ENCODE results near the genes C1QBP, MED31, TEKT1 and ALOX12.

DNA sequence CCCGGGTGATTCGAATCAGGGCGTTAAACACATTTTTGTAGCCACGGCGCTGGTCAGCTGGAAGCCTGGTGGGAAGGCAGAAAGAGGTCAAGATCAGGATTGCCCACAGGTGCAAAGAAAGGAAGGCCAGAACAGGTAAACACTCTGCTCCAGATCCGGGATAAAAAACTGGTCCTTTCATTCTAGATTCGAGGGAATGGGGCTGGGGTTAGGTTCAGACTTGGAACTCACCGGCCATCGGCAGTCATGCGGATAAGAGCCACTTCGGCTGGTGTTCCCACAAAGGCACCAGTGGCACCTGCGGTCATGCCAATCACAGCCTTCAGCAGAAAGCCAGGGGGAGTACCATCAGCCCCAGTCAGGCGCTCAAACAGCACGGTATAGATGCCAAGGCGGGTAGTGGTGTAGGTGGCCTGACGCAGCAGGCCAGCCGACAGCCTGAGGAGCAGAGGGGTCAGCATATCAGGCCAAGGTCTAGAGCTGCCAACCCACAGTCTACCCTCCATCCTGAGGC, 1.3 kb downstream of the SLC25A11 start:
- PRO-cap: no peak
- RAMPAGE, long total RNA: no peak

GRCh38 chr17:5003164-5004313, 5.8 kb downstream of the KIF1C start:
- PRO-cap: no peak
- RAMPAGE, long total RNA: no peak

- PRO-cap: no peak
- RAMPAGE, long total RNA: no peak
Observed at GRCh38 chr17:5283553-5283872, 1.4 kb downstream of the RABEP1 start.

GRCh38 chr17:5373029-5373502, 46.4 kb downstream of the NUP88 start:
- PRO-cap: no peak
- RAMPAGE, long total RNA: no peak

DNA sequence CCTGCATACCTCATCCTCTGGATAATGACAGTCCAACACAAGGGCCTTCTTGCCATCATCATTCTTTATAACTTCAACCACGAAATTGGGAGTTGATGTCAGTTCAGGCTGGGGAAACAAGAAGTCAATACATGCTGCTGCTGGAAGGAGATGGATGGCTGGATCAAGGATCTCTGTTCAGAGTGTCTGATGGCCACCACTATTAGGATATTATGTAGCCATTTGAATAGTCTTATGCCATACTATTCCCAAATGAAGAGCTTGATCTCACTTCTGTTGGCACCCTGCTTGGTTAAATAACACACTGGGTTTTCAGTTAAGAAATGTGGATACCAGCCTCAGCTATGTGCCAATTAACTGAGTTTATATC, 5.3 kb downstream of the C1QBP start:
- PRO-cap: no peak
- RAMPAGE, long total RNA: no peak

DNA sequence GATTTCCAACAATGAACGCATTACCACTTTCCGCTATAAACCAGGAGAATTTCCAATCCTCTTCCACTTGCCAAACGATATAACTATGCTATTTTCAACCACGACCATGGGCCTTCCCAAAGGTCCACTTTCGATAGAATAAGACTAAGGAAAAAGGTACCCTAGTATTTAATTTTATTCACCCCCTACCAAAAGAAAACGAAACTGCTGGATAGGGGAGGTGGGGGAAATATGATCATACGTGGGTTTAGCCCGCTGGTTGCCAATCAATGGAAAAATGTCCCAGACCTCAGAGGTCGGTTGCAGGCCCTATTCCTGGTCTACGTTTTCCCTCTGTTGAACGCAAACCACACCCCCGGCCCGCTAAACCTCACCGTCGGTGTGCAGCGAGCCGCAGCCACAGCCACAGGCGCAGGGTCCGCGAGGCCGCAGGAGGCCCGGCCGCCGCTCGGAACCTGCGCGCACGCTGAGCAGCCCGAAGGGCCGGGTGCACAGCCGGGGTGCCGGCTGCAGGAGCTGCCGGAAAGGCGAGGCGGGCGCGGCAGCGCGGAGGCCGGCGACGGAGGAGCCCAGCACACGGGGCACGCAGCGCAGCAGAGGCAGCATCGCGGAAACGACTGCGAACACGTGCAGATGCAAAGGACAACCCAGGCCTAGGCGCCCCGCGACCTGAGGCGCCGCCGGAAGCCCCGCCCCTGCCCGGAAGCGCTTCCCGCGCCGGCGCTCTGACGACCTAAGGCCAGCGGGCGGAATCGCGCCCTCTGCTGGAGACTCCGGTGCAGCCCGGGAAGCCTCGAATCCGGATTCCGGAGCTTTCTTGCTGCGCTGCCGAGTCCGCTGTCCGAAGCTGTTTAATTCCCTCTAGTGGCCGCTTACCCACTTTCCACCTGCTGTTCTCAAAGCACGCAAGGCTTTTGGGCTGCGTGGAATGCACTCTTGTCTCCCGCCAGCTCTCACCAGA, at the start of gene C1QBP:
Gene C1QBP (minus strand): TSS at position 688 of the 961 bp plus-strand sequence.
- PRO-cap: bidirectional peak, plus-strand start at position 796 of the sequence, minus-strand start at position 697 of the sequence
- RAMPAGE, long total RNA: no peak

DNA sequence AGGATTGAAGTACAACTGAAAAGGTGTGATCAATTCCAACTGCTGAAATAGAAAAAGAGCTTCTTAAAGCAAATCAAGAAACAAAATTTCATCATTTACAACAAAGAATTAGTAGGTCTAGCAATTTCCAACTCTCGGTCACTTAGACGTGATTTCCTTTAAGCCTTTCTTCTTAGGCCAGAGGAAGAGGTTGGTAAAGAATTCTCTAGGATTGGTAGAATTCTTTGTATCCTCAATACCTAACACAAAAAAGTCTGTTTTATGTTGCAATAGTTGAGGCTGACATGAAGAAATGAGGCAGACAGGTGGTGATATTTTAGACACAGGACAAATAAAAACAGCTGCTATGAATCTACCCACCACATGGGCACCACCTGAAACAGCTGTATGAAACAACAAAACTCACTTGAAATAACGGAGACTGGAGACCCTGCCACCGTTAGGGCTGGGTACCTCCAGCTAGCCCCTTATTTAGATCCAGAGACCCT, 759 bp downstream of the DERL2 start:
- PRO-cap: no peak
- RAMPAGE, long total RNA: no peak

- PRO-cap: unidirectional peak, plus-strand start at chr17:5527046
- RAMPAGE, long total RNA: no peak
Observed at GRCh38 chr17:5526554-5527215, 25.9 kb upstream of the ENSG00000286190 start.

DNA sequence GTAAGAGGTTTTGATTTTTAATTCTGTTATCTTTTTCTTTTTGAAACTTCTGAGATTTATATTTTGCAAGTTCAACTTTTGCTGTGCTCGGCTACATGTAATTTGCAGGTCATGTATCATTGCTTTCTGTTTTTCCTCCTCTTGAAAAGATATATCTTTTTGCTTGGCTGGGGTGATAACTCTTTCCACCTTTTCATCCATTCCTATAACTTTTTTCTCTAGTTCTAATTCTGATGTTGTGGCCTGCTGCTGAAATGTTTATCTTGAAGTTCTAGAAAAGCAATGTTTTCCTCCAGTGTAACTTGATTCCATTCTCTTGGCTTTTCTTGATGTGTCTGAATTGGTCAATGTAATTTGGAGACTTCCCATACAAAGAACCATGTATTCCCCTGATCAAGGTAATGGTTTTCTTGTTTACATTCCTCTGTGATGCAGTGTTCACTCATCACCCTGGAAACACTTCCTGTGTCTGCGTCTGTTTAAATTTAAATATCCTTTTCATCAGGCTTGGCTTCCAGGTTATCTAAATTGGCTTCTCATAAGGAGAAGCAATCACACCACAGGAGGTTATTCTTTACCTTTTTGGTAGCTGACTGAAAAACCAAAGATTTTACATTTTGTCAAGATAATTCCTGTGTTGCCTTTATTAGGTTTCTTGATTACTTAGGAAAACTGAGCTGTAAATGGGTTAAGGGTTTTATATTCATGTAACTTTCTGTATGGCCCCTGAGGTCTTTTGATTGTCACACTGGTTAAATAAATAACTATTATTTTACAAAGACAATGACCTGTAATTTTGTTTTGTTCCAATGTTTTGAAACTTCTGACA, 237.3 kb upstream of the WSCD1 start:
- PRO-cap: no peak
- RAMPAGE, long total RNA: no peak

DNA sequence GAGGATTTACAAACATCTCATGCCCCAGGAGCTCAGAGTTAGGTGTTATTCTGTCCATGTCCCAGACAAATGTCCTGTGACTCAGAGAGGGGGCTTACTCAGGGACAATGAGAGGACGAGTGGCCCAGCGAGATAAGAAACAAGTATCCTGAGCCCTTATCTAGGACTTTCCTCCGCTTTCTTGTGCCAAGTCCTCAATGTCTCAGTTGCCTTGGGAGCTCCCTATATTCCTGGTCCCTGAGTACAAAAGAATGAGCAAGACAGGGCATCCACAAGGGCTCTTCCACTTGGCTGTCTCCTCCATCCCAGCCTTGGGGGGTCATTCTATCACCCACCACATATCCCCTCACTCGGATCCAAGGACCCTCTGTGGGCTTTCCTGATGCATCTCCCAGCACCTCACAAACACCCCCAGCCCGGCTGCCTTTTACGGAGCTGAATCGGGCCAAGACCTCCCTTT, 121.3 kb downstream of the WSCD1 start:
- PRO-cap: no peak
- RAMPAGE, long total RNA: no peak

DNA sequence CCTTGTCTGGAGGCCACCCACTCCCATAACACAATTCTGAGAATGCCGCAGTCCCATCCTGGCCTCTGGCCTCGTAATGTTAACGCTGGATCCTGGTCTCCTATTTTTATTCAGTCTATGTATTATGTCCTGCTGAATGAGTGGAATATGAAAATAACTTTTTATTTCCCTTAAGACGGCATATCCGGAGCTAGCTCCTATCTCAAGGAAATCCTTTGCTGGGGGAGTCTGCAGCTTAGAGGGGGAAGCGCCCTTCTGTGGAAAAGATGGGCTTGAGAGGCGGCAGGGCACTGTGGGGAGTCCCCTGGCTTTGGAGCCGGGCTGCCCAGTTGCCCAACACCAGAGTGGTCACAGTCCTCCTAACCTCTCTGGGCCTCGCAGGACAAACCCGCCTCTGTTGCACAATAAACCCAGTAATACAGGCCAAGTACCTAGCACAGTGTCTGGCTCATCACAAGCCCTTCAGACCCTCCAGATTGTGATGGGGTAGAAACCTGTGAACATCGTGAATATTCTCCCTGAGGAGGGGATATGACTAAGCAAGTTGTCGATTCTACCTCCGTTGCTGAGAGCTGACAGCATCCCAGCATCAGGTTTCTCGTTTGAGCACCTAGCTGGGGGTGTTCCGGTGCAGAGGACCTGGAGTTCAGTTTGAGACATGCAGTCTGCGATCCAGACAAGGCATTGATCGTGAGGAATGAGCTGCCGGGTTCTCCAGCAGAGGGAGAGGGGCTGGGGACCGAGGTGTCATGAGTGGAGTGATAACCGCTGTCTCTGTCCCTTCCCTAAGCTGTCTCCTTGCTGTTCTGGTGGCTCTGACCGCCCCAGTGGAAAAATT, 161.7 kb downstream of the WSCD1 start:
- PRO-cap: no peak
- RAMPAGE, long total RNA: no peak

DNA sequence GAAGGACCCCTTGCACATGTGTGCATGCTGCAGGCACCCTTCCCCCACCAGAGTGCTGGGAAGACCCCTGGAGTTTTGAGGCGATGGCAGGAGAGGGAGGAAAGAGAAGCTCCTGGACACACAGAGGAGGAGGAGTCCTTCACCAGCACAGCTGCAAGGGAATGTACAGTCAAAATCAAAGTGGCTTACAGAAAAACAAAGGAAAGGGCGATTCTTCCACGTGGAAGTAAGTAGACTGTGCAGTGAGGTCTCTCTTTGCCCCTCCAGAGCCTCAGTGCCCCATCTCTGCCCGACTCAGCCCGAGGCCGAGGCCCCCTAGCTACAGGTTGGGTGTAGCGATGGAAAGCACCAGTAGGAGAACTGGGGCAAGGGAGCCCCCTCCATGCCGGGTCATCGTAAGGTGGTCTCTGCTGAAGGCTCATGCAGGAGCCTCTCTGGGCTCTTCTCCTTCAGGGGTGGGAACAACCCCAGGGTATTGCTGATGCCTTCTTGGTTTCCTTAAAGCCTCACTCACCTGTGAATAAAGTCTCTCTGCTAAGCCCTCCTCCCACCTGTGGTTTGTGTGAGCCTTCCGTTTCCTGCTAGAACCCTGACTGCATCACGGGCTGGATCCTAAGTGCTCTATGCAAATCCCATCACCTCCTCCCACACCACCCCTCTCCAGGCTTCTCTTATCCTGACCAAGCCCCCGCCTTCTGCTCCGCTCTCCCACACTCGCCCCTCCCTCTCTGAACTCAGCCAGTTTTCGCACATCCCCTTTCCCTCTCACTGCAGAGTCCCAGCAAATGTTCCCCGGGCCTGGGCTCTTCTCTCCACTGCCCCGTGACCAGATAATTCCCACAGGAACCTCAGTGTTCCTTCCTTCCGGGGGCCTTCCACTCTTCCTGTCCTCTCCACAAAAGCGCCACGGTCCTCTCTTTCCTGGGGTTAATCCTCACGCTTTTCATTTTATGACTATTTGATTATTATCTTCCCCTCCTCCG, 51.7 kb downstream of the PIMREG start:
- PRO-cap: no peak
- RAMPAGE, long total RNA: no peak

GRCh38 chr17:6557023-6557622, 768 bp upstream of the PITPNM3 start:
- PRO-cap: no peak
- RAMPAGE, long total RNA: no peak

DNA sequence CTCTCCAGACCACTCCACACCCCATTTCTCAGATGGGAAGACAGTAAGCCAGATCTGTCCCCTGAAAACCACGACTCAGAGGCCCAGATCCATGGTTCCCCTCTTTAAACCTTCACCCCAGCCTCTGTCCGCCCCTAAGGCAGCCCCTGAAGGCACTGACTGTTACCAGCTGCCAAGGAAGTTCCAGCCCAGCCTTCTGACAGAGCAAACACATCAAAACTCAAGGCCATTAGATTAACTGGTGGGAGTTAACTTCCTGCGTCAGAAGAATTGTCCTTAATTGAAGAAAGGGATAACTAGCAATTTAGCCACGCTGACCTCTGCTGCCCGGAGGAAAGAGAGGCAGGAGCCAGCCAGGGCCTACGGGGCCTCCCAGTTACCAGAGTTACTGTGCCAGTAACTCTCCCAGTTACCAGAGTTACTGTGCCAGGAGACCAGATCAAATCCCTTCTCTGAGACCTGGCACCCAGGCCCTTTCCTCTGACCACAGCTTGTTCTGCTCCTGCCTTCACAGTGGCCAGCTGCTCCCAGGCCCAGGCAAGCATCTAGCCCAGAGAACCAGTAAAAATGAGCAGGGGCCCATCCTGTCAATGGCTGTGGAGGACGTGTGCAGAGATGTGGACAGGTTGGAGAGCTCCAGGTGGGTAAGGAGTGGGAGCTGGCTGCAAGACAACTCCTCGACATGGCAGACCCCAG, 2.6 kb upstream of the PITPNM3 start:
- PRO-cap: no peak
- RAMPAGE, long total RNA: no peak

- PRO-cap: bidirectional peak, plus-strand start at chr17:6651759, minus-strand start at chr17:6651574
- RAMPAGE, long total RNA: start-site peak on the minus strand at chr17:6651579-6651605, 197 and 121 reads in 2 replicates
Observed at GRCh38 chr17:6651086-6652047, at the start of gene MED31. MED31 (minus strand) TSS chr17:6651605.

DNA sequence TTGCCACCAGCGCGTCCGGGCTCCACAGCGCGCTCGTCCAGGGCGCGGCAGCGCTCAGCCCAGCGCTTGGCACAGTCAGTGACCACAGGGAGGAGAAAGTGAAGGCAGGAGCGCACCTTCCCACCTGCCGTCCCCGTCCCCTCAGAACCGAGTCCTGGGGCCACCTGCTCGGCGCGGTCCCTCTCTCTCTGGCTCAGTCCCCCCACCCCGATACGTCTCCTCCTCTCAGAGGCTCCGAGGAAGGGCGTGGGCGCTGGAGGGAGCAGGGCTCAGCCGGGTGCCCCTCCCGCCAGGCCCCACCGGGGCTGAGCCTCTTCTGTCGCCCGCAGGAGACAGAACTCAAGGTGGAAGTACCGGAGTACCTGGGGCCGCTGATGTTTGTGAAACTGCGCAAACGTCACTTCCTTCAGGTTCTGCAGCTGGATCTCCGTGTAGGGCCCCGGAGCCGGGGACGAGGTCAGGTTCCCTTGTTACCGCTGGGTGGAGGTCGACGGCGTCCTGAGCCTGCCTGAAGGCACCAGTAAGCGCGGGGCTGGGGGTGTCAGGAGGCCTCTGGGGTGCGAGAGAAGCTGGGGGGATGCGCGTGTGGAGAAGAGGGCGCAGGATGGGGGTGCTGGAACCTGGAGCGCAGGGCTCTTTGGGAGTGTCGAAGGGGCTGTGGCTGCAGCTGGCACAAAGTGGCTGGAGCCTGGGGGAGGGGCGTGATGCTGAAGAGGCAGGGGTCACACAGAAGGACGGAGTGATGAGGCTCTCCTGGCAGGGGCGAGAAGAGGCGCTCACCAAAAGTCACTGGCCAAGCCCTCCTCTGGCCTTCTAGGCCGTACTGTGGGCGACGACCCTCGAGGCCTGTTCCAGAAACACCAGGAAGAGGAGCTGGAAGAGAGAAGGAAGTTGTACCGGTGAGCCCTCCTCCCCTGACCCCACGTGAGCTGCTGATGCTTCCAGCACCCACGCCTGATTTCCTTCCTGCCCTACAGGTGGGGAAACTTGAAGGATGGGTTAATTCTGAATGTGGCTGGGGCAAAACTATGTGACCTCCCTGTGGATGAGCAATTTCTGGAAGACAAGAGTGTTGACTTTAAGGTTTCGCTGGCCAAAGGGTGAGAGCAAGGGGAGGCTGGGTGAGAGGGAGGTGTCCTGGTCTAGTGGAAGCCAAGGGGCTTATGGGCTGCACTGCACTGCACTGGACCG, 5.7 kb downstream of the C17orf100 start:
- PRO-cap: no peak
- RAMPAGE, long total RNA: no peak

DNA sequence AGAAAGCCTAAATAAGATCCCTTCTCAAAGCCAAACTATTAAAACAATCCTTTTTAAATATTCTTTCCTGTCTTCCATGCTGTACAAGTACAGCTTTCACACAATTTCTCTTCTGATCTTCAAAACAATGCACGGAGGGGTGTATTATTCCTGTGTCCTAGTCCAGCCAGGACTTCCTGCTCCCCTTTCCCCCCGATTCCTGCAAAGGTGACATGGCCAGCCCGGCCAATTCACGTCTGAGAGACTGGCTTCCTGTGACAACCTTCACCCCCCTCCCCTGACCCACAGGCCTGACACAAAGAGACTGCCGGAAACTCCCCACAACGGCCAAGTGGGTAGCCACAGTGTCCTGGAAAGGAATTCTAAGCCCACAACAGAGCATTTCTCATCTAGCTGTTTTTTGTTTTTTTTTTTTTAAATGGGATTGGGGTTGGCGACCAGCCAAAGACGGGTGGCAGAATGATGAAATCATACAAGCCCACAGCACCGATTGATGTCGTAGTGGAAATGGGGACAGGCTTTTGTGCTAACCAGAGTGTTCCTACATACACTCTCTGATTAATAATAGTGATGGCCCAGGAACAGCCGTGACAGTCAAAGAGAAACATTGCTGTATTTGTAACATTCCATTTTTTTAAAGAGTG, 2.9 kb upstream of the XAF1 start:
- PRO-cap: no peak
- RAMPAGE, long total RNA: no peak

DNA sequence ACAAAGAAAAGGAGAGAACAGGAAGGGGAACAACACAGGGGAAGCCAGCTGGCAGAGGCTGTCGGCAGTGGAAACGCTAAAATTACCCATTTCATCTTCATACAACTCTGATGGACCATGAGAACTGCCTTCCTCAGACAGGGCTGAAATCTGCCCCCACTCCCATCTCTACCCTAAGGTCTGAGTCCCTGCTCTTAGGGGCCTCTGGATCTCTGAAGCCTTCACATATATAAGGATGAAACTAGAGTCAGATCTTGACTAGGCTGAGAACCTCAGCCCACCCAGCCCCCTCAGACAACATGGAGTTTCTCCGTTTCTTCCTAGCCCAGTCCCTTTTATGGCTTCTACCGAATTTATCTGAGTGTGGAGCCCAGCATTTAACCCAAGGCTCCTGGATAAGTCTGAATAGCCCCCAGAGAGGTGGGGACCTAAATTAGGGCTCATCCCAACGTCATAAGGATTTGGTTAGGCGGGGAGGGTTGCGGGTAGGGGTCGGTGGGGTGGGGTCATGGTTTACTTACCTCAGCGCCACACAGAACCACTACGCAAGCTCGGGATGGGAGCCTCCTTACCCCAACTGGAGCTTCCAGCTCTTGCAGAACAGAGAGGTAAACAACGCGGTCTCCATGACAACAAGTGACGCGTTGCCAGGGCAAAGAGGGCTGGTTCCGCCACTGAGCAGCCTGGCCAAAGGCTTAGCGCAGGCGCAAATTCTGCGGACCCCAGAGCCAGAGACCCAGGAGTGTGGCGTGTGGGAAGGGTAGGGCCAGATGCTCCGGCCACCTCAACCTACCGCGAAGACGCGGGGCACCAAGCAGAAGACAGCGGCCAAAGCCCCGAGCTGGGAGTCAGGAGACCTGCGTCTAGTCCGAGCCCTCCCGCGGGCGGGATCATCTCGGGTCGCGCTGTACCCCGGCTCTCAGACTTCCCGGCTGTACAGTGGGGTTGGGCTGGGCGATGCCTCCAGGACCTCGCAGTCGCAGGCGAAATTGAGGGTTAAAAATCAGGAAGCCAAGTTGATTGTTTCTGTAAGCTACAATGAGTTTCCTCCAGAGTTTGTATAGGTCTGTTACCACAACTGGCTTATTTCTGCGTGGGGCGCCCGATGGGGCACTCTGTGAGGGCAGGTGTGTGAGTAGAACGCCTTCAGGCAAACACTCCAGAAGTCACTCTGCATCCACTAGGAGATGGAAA, at the start of gene TEKT1:
Gene TEKT1 (minus strand): TSS at position 602 of the 1,194 bp plus-strand sequence.
- PRO-cap: no peak
- RAMPAGE, long total RNA: no peak

GRCh38 chr17:6995273-6996461, at the start of gene ALOX12:
ALOX12 (plus strand) TSS chr17:6996049.
- PRO-cap: no peak
- RAMPAGE, long total RNA: no peak

DNA sequence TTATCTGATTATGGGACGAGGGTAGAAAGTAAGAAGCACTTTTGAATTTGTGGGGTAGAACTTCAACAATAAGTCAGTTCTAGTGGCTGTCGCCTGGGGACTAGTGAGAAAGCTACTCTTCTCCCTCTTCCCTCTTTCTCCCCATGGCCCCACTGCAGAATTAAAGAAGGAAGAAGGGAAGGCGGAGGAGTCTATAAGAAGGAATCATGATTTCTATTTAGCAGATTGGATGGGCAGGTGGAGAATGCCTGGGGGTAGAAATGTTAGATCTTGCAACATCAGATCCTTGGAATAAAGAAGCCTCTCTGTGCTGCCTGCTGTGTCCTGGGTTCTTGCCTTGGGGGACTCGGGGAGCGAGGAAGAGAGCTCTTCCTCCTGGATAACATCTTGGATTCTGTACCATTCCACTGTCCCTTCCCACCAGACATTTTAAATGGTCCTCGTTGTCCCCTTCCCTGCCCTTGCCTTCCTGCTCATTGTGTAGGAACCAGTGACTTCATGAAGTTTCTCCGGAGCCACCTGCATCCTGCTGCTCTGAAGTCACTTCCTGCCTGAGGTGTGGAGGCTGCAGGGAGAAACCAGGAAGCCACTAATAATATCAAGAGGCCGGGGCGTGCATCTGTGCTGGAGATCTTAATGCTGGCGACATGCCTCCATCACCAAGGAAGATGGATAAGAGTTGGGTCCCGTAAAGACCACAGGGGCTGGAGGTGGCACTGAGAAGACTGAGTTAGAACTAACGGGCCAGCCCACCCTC, 6.3 kb upstream of the SLC16A13 start:
- PRO-cap: bidirectional peak, plus-strand start at position 592 of the sequence, minus-strand start at position 471 of the sequence
- RAMPAGE, long total RNA: no peak

All from urinary bladder (tissue), 3 donors.